ENCODE results near the gene URAD.

DNA sequence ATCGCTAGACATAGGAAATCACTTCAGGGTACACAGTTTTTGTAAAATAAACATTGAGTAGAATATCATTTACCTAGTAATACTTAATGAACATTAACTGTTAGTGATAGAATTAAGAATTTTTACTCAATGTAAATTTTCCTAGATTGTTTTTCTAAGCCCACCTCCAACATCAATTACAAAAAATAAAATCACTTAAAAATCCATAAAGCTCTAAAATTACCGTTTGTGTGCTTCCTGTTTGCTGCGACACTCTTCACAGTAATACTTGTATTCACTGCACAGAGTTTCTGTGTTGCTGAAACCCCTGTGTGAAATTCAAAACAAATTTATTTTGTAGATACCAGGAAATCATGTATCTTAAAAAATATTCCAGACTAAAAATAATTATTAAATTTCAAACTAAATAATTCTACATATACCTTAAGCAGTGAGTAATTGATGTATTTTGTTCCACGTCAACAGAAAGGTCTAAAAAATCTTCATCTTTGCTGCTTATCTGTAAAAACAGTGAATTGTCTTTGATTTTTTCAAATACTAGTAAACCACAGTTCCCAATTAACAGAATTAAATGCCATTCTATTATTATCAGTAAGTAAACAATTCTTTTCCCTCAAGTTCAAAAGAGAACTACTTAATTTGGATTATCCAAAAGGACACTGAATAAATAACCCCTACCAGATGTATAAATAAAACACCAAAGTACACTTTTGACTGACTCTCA, 81.8 kb downstream of the USP12 start:
- RRBS: no CpG with 5 or more reads among the region's 4 CpGs

GRCh38 chr13:27132540-27133385, 38.8 kb downstream of the USP12 start:
- RRBS: no CpG with 5 or more reads among the region's 6 CpGs

DNA sequence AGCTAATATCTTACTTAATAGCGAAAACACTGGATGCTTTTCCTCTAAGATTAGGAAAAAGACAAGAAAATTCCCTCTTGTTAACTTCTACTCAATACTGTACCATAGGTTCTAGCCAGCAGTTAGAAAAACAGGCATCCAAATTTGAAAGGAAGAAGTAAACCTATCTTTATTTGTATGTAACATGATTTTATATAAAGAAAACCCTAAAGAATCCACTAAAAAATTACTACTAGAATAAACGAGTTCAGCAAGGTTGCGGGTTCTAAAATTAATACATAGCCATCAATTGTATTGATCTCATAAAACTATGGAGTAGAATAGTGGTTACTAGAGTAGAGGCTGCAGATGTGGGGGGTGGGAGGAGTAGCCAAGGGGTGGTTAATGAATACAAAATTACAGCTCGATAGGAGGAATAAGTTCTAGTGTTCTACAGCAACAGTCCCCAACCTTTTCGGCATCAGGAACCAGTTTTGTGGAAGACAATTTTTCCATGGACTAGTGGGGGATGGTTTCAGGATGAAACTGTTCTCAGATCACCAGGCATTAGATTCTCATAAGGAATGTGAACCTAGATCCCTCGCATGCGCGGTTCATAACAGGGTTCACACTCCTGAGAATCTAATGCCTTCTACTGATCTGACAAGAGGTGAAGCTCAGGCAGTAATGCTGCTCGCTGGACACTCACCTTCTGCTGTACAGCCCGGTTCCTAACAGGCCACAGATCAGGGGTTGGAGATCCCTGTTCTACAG, 22.2 kb downstream of the USP12 start:
- RRBS: no CpG with 5 or more reads among the region's 10 CpGs

DNA sequence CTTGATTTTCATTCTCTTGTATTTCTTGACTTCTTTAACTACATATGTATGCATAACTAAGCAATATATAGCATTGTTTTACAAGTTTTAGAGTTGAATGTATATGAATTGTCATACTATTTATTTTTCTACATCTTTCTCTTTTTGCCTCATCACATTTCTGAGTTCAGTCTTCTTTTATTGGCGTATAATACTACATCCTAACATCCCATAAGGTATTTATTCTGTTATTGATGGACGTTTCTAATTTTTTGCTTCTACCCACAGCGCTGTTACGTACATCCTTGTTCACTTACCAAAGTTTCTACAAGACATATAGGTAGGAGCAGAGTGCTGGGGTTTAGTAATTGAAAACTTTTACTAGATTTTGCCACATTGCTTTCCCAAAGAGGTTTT, 707 bp upstream of the RPL21 start:
- RRBS: no CpG with 5 or more reads among the region's 4 CpGs

DNA sequence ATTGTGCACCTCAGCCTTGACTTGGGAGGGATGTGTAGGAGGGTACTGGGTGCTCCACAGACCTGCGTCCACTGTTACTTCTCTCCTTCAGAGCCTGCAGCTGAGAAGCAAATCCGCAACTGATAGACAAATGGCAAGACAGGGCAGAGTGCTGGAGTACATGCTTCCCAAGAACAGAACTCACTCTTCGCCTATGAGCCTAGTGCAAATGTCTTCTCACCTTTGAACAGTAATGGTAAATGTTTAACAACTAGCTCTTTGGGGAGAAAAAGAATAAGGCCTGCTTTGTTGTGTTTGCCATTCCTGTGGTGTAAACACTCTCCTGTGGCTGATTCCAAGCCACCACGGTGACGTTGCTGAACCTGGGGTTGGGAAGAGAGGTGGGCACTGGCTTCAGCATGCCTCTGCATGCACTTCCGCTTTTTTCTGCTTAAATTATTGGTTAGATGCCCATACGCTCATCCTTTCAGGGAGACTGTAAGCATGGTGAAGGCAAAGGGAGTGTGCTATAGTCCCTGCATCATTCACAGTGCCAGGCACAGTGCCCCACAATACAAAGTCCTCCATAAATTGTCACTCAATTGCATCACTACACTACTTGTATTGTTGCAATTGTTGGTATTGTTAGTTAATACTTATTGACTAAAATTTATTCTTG, 28.1 kb upstream of the GTF3A start:
- RRBS: no CpG with 5 or more reads among the region's 7 CpGs

GRCh38 chr13:27432412-27433107, 8.1 kb downstream of the GTF3A start:
- RRBS: no CpG with 5 or more reads among the region's 11 CpGs

DNA sequence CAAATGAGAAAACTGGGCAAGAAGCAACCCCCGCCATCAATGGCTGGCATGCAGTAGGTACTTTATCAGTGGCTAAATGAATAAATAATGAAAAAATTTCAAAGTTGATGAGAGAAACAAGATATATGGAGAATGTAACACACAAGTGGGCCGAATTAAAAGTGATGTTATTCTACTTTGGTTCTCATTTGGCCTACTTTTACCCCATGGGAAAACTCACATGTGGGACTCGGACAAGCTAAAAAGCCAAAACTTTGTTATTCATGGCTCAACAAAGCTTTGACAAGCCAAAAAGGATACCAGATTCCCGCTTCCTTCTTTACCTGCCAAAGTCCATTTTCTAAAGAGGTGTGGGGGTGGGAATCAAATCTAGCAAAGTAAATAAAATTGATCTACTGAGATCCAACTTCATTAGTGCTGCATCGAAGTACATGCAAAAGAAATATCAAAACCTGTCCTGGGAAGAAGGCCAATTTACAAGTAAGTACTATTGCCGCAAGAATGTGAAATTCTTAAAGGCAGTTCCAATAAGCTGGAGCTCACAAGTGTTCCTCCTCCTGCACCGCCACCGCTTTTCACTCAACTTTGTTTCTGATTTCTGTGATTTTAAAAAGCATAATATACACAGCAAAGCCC, 1.2 kb downstream of the LNX2 start:
- RRBS: no CpG with 5 or more reads among the region's 8 CpGs

- RRBS: no CpG with 5 or more reads among the region's 3 CpGs
These were observed 51.0 kb upstream of the PDX1 start for GRCh38 chr13:27868784-27869137.

GRCh38 chr13:27917070-27917895, 2.5 kb upstream of the PDX1 start:
- RRBS: no CpG with 5 or more reads among the region's 46 CpGs

GRCh38 chr13:27953836-27954951, 14.9 kb downstream of the CDX2 start:
- RRBS: 7% methylated on average over 40 of the region's 116 CpGs

GRCh38 chr13:27968632-27969082, 458 bp downstream of the CDX2 start:
- RRBS: 5% methylated on average over 31 of the region's 48 CpGs

GRCh38 chr13:27988552-27988924, at the start of gene URAD:
TSS of gene URAD (minus strand) at chr13:27988693.
- RRBS: no CpG with 5 or more reads among the region's 10 CpGs

DNA sequence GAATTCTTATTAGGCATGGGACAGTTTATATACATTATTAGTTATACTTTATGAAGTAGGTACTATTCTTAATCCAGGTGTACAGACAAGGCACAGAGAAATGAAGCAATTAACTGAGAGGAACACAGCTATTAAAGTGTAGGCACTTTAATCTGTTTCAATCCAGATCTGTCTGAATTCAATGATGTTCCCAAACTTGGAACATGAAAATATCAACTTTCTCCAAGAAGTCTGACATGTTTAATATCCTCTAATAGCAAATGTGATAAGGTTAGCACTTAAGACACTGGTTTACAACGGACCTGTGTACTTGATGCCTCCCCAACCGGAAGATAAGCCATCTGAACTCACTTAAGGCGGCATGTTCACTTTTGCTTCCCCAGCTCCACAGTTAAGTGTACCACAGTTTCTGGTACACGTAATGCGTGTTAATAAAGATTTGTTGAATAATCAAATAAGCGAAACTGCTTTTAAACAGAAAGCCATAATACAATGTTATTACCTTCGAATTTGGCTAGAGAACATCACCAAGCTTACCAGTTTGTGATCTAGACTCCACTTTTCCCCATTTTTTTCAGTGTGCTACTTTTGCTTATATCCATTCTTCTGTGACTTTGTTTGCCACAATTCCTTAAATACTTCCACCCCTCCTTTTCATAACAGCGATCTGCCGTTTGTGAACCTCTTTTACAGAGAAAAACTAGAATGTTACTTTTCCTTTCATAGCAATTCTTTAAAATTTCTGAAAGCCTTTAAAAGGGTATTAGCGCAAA, 1.4 kb upstream of the PAN3 start:
- RRBS: no CpG with 5 or more reads among the region's 10 CpGs

DNA sequence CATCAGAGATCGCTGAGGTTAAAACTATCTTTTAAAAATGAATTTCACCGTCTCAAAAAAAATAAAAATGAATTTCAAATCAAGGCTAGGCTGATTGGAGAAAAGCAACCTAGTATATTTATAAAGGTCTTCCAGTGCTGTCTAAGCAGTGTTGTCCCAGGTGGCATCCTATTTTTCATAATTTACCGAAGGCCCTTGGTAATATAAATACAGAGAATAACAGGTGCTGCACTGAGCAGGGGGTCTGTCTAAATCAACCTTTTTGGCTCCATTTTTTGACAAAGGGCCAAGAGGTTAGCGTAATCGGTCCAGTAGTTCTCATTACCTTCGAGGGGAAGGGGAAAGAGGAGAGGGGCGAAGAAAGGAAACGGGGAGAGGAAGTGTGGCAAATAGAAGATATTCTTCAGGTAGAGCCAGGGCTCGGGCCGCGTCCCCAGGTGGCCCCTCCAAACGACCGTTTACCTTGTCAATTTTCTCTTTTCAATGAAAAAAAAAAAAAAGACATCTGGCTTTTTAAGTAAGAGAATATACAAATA, 790 bp upstream of the PAN3 start:
- RRBS: no CpG with 5 or more reads among the region's 13 CpGs

DNA sequence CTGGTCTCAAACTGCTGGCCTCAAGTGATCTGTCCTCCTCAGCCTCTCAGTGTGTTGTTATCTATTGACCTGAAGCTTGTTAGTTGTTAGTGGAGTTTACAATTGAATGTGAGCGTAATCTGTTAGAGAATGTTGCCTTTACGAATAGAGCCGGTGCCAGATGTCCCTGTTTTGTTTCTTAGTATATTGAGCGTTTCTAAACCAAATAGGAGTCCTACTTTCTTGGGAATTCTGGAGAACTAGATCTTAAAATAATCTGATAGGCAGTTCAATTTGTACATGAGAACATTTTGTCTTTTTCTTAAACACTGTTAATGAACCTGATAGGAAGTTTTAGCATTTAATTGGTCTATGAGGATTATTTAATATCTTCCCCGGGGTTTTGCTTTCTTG, 1.8 kb downstream of the PAN3 start:
- RRBS: no CpG with 5 or more reads among the region's 5 CpGs

GRCh38 chr13:28188164-28188583, 49.8 kb downstream of the PAN3 start:
- RRBS: no CpG with 5 or more reads among the region's 2 CpGs

DNA sequence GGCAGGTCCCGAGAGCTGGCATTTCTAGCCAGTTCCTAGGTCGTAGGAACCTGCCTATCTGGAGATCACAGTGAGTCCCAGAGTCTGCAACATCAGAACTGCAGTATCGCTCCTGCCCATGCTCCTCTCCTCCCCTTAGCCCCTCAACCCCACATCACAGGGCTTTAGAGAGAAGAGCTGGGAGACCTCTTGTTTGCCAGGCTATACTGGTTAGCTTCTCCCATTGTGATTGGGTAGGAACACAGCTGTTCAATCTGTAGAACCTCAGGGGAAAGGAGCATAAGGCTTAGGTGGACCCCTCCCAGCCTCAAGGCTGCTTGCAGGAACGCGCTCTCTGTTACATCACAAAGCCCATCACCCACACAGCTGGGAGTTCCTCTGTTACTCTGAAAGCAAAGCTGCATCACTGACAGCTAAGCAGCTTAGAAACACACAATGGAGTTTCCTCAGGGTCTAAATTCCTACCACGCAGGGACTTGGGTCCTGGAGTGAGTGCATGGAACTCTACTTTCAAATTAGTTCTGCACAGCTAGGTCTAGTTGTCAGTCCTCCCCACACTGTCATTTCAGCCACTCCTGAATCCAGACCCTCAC, 169.9 kb downstream of the PAN3 start:
- RRBS: no CpG with 5 or more reads among the region's 6 CpGs

DNA sequence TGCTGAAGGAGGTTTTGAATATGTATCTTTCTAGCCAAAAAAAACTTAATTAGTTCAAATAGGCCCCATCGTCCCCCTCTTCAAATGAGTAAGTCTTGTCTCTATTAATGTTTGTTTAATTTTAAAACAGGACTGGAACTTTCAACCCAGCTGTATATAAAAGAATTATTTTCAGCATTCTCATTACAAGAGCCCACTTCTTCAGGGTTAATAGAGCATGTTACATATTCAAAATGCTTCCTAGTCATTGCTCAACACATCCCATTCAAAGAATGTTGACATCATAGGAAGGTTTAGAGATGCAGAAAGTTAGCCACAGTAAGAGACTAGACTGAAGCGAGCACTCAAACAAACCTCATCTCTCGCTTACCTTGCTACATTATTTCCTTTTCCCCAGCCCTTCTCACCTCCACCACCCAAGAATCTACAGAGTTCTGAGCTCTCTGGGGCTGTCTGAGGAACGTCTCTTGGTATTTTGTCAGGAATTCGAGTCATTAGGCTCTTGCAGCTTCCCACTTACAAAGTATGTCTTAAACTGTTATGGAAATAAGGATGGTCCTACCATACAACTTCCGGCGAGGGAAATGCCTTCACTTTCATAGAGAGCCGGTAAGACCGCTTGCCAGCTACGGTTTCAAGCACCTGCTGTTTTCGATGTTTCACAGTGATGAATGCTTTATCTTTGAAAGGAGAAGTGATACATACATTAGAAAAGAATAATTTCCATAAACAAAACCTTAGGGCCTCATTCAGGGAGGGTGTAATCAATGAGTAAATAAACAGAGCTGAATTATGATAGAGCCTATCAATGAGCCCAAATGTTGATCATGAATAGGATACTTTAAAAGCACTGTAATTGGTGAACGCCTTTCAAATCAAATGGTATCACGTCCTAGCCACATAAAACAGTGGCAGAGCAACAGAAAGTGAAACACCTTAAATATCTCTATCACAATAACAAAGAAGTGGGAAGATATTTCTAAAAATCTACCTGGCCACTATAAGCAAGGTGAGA, 65.1 kb downstream of the FLT1 start:
- RRBS: no CpG with 5 or more reads among the region's 13 CpGs

GRCh38 chr13:28493486-28494204, 1.3 kb downstream of the FLT1 start:
- RRBS: 41% methylated on average over 12 of the region's 52 CpGs